A549 (cell line): Measurements from ENCODE around the gene RNF44.

- PRO-cap = no peak
CAGE:
- cytosol, long polyA plus RNA = no peak
- long polyA plus RNA = no peak
- nucleus, long polyA plus RNA = no peak
These were observed 110.9 kb upstream of the CPEB4 start for GRCh38 chr5:173777346-173777633.

GRCh38 chr5:173778772-173779279 is 109.3 kb upstream of the CPEB4 start:
- PRO-cap = no peak
CAGE:
- cytosol, long polyA plus RNA = no peak
- long polyA plus RNA = no peak
- nucleus, long polyA plus RNA = no peak

GRCh38 chr5:173791692-173792412 is 96.3 kb upstream of the CPEB4 start:
- PRO-cap = no peak
CAGE:
- cytosol, long polyA plus RNA = no peak
- long polyA plus RNA = no peak
- nucleus, long polyA plus RNA = no peak

DNA sequence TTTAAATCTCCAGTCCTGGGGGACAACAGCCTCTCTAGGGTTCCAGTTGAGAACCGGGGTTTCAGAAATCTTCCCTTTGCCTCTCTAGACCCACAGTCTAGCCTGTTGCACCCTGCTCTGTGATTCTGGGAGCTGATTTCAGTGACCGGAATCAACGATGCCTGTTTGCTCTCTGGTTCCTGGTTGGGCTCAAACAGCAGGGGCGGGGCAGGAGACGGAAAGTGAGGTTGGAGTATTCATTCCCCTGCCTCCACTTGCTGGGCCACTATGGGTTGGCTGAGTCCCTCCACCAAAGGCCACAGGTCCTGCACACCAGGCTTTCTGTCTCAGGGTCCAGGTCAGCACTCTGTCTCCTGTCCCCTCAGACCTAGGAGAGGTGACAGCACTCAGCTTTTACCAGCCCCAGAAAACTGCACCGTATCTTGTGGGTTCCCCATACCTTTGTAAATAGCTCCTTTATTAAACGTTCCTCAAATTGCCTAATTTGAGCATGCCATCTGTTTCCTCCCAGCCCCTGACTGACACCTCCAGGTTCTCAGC is 23.7 kb upstream of the CPEB4 start:
- PRO-cap = no peak
CAGE:
- cytosol, long polyA plus RNA = no peak
- long polyA plus RNA = no peak
- nucleus, long polyA plus RNA = no peak

- PRO-cap = no peak
CAGE:
- cytosol, long polyA plus RNA = no peak
- long polyA plus RNA = no peak
- nucleus, long polyA plus RNA = no peak
These were observed 22.5 kb upstream of the CPEB4 start for GRCh38 chr5:173865618-173866069.

- PRO-cap = no peak
CAGE:
- cytosol, long polyA plus RNA = no peak
- long polyA plus RNA = no peak
- nucleus, long polyA plus RNA = no peak
These were observed 21.2 kb upstream of the CPEB4 start for GRCh38 chr5:173866851-173867484.

GRCh38 chr5:173889134-173889452 is 944 bp downstream of the CPEB4 start:
- PRO-cap = no peak
CAGE:
- cytosol, long polyA plus RNA = no peak
- long polyA plus RNA = no peak
- nucleus, long polyA plus RNA = no peak

DNA sequence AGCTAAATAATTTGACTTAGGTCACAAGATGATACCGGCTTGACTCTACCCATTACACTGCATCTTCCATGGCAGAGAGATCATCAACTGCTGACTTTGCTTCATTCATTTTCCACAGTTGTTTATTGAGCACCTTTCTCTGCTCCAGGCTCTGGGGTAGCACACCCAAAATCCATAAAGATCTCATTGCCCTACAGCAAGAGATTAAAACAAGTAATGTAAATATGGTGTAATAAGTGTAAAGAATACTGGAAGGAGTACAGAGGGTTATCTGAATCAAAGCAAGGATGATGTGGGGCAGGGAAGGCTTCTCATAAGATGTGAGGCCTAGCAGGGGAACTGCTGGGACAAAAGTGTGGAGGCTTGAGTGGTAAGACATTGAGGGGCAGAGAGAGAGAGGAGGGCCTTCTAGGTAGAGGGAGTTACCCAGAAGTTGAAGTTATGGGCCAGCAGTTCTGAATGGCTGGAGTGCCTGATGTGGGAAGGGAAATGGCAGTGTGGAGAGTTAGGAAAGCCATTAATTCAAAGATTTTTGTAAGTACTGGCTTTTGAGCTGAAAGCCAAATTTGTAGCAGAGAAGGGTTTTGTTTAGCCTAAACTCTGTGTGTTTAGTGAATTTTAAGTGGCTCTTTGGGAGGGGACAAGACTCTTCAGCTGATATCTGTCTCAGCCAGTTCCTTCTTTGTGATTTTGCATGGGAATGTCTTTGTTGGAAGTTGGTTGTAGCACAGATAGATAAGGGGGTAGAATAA is 36.7 kb downstream of the CPEB4 start:
- PRO-cap = no peak
CAGE:
- cytosol, long polyA plus RNA = no peak
- long polyA plus RNA = no peak
- nucleus, long polyA plus RNA = no peak

GRCh38 chr5:174505440-174506085 is 218.8 kb upstream of the MSX2 start:
- PRO-cap = no peak
CAGE:
- cytosol, long polyA plus RNA = no peak
- long polyA plus RNA = no peak
- nucleus, long polyA plus RNA = no peak

DNA sequence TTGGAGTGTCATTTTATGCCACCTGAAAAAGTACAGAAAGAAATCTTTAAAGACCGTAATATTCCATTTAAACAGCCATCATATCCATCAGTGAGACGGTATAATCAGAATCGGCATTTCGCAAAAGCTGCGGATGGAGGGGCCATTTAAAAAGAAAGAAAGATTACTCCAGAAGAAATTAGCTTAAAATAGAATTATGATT is 198.9 kb downstream of the MSX2 start:
- PRO-cap = no peak
CAGE:
- cytosol, long polyA plus RNA = no peak
- long polyA plus RNA = no peak
- nucleus, long polyA plus RNA = no peak

GRCh38 chr5:175475193-175475643 is 3.1 kb upstream of the SFXN1 start:
- PRO-cap = no peak
CAGE:
- cytosol, long polyA plus RNA = no peak
- long polyA plus RNA = no peak
- nucleus, long polyA plus RNA = no peak

DNA sequence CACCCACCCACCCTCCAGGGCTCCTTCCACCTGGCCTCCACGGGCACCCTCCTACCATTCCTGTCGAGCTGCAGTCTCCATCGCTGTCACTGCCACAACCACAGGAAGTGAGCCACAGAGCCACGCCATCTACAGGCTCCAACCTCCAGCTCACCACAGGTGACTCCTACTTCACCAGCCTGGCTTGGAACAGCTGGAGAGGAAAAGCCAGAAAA is 66.3 kb upstream of the THOC3 start:
- PRO-cap = no peak
CAGE:
- cytosol, long polyA plus RNA = no peak
- long polyA plus RNA = no peak
- nucleus, long polyA plus RNA = no peak

DNA sequence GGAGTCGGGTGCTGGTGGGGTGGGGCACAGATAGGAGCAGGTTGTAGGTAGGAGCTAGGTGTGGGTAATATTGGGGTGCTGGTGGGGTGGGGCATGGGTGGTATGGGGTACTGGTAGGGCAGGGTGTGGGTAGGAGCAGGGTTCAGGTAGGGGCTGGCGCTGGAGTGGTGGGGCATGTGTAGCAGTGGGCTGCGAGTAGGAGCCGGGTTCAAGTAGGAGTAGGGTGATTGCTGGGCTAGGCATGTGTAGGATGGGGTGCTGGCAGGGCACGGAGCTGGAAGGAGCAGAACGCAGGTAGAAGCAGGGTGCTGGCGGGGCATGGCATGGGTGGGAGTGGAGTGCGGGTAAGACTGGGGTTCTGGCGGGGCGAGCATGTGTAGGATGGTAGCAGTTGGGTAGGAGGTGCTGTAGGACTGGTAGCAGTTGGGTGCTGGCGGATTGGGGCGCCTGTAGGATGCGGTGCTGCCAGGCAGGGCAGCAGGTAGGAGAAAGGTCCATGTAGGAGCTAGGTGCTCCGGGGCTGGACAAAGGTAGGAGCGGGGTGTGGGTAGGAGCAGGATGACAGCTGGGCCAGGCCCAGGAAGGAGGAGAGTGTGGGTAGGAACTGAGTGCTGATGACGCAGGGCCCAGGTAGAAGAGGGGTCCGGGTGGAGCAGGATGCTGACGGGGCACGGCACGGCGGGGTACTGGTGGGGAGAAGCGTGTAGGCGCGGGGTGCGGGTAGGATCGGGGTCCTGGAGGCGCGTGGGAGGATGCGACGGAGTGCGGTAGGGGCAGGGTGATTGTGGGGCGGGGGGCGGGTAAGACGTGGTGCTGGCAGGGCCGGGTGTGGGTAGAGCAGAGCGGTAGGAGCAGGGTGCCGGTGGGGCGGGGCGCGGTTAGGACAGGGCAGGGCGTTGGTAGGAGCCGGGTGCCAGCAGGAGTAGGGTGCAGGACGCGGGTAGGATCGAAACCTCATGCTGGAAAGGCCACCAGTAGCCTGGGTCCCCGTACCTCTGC is 105.4 kb upstream of the SIMC1 start:
- PRO-cap = no peak
CAGE:
- cytosol, long polyA plus RNA = no peak
- long polyA plus RNA = no peak
- nucleus, long polyA plus RNA = no peak

- PRO-cap = no peak
CAGE:
- cytosol, long polyA plus RNA = no peak
- long polyA plus RNA = no peak
- nucleus, long polyA plus RNA = no peak
These were observed 5.1 kb downstream of the ARL10 start for GRCh38 chr5:176370184-176370905.

DNA sequence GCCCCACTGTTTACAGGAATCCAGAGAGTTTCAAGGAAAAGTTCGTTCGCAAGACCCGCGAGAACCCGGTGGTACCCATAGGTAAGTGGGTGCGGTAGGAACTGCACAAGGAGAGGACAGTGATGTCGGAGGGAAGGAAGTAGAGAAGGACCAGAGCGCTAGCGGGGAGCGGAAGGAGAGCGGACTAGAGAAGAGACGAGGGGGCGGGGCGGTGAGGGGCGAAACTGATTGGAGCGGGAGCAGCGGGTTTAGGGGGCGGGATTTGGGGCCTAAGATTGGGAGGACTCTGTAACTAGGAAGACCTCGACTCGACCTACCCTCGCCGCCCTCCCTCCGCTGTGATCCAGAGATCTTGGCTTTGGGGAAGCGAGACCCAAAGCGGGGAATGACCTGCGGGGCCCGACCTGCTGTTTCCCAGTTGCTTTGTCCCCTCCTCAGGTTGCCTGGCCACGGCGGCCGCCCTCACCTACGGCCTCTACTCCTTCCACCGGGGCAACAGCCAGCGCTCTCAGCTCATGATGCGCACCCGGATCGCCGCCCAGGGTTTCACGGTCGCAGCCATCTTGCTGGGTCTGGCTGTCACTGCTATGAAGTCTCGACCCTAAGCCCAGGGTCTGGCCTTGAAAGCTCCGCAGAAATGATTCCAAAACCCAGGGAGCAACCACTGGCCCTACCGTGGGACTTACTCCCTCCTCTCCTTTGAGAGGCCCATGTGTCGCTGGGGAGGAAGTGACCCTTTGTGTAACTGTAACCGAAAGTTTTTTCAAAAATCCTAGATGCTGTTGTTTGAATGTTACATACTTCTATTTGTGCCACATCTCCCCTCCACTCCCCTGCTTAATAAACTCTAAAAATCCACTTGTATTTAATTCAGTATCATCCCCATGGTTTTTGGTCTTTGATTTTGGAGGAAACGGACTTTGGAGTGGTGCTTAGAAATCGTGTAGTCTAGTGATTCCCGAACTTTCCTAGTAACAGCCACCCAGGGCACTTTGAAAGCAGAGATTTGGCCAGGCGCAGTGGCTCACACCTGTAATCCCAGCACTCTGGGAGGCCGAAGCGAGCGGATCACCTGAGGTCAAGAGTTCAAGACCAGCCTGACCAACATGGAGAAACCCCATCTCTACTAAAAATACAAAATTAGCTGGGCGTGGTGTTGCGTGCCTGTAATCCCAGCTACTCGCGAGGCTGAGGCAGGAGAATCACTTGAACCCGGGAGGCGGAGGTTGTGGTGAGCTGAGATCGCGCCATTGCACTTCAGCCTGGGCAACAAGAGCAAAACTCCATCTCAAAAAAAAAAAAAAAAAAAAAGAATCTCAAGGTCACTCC is 806 bp downstream of the HIGD2A start:
- PRO-cap = bidirectional peak, plus-strand start at position 342 of the sequence, minus-strand start at position 83 of the sequence
CAGE:
- cytosol, long polyA plus RNA = start-site peak on the plus strand centred at position 608 of the sequence, 245 bp wide, 84 and 22 reads in 2 replicates
- long polyA plus RNA = no peak
- nucleus, long polyA plus RNA = no peak

GRCh38 chr5:176400342-176400985 is 11.9 kb downstream of the HIGD2A start:
- PRO-cap = no peak
CAGE:
- cytosol, long polyA plus RNA = no peak
- long polyA plus RNA = no peak
- nucleus, long polyA plus RNA = no peak

GRCh38 chr5:176448485-176449297 is 506 bp downstream of the FAF2 start:
- PRO-cap = no peak
CAGE:
- cytosol, long polyA plus RNA = no peak
- long polyA plus RNA = no peak
- nucleus, long polyA plus RNA = no peak

- PRO-cap = no peak
CAGE:
- cytosol, long polyA plus RNA = no peak
- long polyA plus RNA = no peak
- nucleus, long polyA plus RNA = no peak
These were observed 29.2 kb downstream of the RNF44 start for GRCh38 chr5:176507891-176508454.

DNA sequence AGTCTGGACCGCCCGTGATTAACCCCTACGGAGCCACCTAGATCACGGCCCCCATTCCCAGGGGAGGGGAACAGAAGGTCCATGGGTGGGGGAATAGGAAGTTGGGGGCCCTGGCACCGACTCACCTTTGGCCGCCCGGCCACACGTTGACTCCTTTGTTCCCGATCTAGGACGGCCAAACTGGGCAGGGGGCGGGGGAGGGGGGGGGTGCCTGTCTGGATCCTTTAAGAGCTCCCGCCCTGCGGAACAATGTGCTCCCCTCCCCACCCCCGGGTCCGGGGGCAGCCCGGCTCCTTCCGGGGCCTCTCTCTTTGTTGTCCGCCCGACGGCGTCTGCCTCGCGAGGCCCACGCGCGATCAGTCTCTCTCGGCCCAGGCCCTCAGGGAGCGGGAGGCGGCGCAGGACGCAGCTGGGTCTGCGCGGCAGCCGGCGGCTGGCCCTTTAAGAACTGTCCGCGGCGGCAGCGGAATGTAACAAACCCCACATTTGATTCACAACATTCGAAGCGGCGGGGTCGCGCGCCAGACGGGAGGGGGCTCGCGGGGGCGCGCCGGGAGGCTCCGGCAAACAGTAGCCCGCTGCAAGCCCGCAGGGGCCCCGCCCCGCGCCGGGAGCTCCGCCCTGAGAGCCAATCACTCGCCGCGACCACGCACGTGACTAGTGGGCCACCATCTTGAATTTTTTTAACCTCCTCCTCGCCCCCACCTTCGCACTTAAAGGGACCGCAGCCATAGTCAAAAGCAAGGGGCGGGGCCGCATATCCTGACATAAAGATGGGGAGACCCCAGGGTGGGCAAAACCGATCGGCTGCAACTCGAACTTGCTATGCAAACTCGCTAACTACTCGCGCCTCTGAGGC is at the start of gene RNF44:
RNF44 (minus strand) TSS at position 588 of the 859 bp plus-strand sequence.
- PRO-cap = no peak
CAGE:
- cytosol, long polyA plus RNA = no peak
- long polyA plus RNA = no peak
- nucleus, long polyA plus RNA = no peak

DNA sequence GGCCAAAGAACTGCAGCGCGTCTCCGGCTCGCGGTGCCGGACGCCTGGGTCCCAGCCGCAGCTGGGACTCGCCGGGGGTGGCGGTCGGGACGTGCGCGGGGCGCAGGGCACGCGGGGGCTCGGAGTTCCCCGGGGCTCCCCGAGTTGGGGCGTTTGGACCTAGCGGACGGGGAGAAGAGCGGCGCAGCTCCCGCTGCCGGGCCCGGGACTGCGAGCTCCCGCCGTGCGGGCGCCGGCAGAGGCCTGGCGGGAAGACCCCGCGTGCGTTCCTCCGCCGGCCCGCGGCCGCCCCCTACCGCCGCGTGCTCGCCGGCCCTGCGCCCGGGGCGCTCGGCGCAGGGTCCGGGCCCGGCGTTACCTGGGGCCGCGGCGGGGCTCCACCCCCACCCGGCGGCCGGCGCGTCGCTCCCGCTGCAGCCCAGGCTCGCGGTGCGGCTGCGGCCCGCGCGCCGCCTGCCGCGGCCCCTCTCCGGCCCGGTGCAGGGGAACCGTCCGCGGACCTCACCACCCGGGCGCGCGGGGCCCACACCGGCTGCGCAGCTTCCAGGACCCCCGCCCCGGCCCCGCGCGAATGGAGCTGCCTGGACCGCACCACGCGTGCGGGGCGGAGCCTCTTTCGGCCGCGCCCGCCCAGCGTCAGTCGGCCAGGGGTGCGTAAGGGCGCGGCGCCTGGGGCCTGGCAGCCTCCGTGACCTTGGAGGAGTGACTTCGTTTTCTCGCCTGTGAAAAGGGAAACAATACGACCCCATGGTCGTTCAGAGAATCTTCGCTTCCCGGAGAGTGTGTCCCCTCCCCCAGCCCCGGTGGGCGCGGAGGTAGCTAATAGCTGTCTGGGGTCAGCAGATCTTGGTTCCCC is 5.9 kb upstream of the RNF44 start:
- PRO-cap = bidirectional peak, plus-strand start at position 639 of the sequence, minus-strand start at position 546 of the sequence
CAGE:
- cytosol, long polyA plus RNA = no peak
- long polyA plus RNA = no peak
- nucleus, long polyA plus RNA = no peak